Jurkat, Clone E6-1 (cell line): ENCODE data around the genes TMEM262 and SCYL1.

GRCh38 chr11:64773954-64774336 is 4.4 kb downstream of the SF1 start:
- RRBS: no CpG with 5 or more reads among the region's 2 CpGs

DNA sequence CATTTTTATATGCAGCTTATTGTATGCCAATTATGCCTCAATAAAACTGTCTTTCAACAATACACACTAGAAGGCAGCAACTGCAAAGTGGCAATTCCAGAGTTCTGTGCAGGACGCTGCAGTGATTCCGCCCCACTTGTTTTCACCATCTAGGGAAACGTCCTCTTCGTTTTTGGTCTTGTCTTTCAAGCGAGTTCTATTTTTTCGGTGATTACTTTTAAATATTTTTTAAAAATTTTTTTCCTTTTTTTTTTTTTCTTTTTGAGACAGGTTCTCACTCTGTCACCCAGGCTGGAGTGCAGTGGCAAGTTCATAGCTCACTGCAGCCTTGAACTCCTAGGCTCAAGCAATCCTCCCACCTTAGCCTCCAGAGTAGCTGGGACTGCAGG is 7.0 kb upstream of the SF1 start:
- RRBS: no CpG with 5 or more reads among the region's 6 CpGs

GRCh38 chr11:64861511-64862421 is 16.7 kb downstream of the EHD1 start:
- RRBS: no CpG with 5 or more reads among the region's 8 CpGs

DNA sequence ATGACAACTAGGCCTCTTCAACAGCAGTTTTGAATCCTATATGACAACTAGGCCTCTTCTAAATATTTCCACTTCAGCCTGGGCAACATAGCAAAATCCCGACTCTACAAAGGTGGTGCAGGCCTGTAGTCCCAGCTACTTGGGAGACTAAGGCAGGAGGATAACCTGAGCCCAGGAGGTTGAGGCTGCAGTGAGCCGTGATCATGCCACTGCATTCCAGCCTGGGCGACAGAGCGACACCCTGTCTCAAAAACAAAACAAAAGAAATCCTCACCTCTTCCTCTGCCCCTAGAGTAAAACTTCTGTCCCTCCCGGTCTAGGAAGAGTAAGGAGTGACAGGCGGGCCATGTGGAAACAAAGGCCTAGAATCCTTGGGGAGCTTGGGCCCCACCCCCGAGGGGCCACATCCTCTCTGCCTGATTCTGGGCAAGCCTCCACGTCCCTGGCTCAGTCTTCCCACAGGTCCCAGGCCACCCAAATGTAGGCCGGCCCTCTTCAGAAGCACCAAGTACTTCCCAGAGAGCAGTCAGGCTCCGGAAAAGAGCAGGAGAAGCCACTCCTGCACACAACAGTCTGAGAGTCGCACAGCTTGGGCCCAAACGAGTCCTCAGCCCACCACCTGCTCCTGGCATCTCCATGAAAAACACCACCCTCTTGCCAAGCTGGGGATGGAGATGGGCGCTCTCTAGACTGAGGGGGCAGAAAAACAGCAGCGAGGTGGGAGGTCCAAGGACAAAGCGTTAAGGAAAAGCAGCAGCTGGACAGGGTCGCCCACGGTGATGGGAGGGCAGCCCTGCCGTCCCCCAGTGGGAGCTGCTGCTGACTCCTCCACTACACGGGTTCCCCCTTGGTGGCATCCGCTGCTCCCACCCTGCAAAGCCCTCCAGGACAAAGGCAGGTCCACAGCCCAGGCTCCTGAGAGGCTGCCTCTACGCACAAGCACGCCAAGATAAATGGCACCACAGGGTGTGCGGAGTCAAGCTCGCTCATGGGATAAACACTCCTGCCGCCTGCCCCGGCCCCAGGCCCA is 15.5 kb downstream of the EHD1 start:
- RRBS: no CpG with 5 or more reads among the region's 26 CpGs

DNA sequence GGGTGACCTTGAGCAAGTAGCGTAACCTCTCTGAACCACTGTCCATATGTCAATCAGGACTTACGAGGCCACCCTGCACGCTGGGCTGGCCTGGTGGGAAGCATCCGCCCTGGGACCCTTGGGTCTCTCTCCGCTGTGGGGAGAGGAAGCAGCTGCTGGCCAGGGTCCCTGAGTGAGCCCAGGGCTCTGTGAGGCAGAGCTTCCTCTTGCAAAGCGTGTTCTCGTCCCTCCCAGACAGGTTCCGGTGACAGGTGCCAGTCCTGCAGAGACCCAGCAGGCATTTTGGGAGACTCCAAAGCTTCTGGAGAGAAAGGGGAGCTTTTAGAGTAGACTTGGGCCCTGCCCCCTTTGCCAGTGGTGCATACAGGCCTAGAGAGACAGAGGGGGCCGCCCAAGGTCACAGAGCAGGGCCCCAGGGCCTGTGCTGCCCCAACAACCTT is 14.1 kb upstream of the EHD1 start:
- RRBS: no CpG with 5 or more reads among the region's 9 CpGs

DNA sequence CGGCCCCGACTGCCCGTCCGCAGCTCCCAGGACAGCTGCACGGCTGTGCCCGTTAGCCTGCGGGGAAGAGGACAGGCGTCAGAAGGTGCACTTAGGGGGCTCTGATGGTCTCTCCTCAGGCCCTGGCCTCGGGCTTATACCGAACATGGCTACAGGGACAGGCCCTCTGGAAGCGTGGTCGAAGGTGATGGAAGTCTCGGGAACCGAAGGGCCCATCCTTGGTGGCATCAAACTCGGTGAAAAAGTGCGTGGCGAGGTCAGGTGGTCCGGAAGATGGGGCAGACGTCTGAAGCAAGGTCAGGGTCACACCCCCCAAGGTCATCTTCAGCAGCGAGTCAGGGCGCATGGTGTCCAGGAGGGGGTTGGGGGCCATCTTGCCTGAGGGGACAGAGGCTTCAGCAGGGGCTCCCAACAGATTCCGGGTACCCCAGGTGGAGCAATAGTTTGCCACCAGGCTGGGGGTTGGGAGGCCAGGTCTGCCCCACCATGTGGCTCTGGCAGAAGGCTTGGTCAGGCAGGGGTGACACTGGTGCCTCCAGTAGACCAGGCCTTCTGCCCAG is 6.0 kb downstream of the ATG2A start:
- RRBS: no CpG with 5 or more reads among the region's 22 CpGs

- RRBS: no CpG with 5 or more reads among the region's 8 CpGs
Observed at GRCh38 chr11:65083500-65083716, 432 bp downstream of the CDCA5 start.

DNA sequence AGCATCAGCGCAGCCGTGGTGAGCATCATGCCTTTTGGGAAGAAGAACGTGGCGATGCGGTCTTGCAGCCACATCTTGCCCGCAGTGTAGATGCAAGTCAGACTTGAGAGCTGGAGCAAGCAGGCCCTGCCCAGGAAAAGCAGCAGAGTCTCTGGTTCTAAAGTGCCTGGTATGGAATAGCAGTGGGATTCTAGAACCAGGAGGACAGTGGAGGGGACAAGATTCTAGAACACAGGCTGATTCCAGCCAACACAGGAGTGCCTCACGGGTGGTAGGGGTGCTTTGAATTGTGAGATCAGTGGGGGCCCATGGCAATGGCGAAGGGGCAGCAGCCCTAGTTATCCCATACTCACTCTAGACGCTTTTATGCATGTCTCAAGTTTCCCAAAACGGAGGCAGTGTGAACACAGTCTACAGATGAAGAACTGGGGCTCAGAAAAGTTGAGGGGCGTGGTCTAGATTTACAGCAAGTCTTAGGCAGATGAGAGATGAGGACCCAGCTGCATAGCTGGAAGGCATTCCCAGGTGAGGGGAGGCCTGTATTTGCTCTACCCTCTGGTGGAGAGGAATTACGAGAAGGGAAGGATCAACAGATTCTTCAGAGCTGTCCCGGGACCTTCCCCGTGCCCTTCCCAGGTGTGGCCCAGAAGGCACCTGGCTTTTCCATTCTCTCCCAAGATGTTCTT is at the start of gene TMEM262:
Gene TMEM262, minus strand, starts transcription at position 153 of the 686 bp plus-strand sequence.
- RRBS: no CpG with 5 or more reads among the region's 14 CpGs

DNA sequence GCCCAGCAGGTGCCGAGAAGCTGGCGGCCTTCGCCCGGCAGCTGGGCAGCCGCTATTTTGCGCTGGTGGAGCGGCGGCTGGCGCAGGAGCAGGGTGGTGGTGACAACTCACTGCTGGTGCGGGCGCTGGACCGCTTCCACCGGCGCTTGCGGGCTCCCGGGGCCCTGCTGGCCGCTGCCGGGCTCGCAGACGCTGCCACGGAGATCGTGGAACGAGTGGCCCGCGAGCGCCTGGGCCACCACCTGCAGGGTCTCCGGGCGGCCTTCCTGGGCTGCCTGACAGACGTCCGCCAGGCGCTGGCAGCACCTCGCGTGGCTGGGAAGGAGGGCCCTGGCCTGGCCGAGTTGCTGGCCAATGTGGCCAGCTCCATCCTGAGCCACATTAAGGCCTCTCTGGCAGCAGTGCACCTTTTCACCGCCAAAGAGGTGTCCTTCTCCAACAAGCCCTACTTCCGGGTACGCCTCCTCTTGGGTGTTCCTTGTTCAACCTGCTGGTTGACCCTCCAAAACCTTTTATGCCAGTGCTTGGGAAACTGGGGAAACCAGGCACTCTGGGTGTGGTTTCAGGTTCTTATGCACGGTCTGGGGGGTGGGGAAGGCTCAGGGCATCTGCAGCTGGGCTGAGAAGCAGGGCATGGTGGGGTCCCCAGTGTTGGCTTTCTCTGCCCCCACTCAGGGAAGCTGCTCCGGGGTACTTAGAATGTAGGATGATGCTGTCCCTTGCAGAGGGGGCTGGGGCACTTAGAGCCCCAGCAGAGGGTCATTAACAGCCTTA is 3.0 kb upstream of the TM7SF2 start:
- RRBS: 87% methylated on average over 10 of the region's 39 CpGs

- RRBS: no CpG with 5 or more reads among the region's 8 CpGs
Observed at GRCh38 chr11:65279424-65280442, 18.0 kb downstream of the POLA2 start.

DNA sequence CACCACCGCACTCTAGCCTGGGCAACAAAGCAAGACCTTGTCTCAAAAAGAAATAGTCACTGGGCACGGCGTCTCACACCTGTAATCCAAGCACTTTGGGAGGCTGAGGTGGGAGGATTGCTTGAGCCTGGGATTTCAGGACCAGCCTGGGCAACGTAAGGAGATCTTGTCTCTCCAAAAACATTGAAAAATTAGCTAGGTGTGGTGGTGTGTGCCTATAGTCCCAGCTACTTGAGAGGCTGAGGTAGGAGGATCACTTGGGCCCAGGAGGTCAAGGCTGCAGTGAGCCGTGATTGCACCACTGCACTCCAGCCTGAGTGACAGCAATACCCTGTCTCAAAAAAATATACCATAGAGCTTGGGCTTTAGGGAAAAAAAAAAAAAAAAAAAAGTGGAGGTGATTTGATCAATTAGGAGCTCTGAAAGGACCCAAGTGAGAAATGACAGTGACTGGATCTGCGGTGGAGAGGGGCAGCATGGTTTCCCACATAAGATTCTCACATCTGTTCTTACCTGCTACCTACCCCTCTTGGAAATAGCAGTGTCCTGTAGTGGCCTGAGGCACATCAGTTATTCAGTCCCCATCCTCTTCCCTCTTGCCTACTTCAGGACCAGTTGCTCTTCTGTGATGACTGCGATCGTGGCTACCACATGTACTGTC is 6.2 kb upstream of the TIGD3 start:
- RRBS: no CpG with 5 or more reads among the region's 8 CpGs

- RRBS: 7% methylated on average over 3 of the region's 16 CpGs
Observed at GRCh38 chr11:65386898-65387185, 405 bp downstream of the FRMD8 start.

DNA sequence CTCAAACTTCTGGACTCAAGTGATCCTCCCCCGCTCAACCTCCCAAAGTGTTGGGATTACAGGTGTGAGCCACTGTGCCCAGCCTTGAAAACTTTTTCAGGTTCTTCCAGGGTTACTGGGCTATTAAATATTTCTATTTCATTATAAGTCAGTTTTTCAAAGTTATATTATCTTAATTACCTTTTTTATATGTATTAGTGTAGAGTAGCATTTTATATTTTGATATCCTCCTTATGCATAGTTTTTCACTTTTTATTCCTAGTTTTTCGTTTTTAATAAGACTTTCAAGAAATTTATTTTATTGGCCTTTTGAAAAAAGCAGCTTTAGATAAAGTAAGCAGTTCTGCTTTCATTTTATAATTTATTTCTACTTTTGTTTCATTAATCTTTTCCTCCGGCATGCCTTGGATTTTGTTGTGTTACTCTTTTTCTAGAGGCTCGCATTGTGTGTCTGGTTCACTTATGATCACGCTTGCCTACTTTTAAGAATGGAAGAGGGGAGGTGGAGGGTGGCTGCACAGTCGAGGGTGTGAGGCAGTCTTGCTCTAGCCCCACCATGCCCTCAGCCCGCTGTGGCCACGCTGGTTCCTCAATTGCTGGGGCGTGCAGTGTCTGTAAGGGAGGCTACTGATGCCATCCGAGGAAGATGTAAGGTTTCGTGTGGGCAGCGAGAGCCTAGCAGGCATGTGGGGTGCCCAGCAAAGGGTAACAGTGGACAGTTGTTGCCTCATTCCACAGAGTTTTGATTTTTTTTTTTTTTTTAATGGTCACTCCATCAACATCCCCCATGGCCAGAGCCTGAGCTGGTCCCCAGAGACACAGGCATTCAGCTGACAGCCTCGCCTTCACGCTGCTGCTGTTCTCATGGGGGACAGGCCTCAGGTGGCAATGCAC is 55.2 kb downstream of the FRMD8 start:
- RRBS: no CpG with 5 or more reads among the region's 14 CpGs

- RRBS: no CpG with 5 or more reads among the region's 12 CpGs
Observed at GRCh38 chr11:65442893-65443852, 56.7 kb downstream of the FRMD8 start.

- RRBS: no CpG with 5 or more reads among the region's 21 CpGs
Observed at GRCh38 chr11:65487774-65488804, 36.8 kb upstream of the SCYL1 start.

DNA sequence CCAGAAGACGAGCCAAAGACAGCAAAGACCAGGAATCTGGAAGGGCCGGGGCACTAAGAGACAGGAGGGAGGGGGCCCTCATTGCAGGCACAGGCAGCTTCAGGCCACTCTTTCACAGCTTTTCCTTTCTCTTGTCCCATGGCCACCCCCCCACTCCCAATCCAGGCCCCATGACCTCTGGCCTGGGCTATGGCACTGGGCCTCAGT is 34.7 kb upstream of the SCYL1 start:
- RRBS: no CpG with 5 or more reads among the region's 2 CpGs

GRCh38 chr11:65498483-65499186 is 26.2 kb upstream of the SCYL1 start:
- RRBS: no CpG with 5 or more reads among the region's 25 CpGs

- RRBS: 2% methylated on average over 17 of the region's 51 CpGs
Observed at GRCh38 chr11:65524714-65525263, at the start of gene SCYL1. SCYL1 (plus strand) TSS chr11:65525083.

DNA sequence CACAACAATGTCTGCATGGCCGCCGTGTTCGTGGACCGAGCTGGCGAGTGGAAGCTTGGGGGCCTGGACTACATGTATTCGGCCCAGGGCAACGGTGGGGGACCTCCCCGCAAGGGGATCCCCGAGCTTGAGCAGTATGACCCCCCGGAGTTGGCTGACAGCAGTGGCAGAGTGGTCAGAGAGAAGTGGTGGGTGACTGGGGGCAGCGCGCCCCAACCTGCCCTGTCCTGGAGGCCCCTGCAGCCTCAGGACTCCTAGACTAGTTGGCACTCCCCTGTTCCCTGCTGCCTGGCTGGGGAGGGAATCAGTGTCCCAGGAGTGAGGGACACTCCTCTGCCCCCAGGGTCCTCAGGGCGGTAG is 1.3 kb downstream of the SCYL1 start:
- RRBS: no CpG with 5 or more reads among the region's 13 CpGs

- RRBS: no CpG with 5 or more reads among the region's 2 CpGs
Observed at GRCh38 chr11:65545896-65546133, 12.3 kb downstream of the LTBP3 start.